ENCODE measurements around a stretch of chr22.

DNA sequence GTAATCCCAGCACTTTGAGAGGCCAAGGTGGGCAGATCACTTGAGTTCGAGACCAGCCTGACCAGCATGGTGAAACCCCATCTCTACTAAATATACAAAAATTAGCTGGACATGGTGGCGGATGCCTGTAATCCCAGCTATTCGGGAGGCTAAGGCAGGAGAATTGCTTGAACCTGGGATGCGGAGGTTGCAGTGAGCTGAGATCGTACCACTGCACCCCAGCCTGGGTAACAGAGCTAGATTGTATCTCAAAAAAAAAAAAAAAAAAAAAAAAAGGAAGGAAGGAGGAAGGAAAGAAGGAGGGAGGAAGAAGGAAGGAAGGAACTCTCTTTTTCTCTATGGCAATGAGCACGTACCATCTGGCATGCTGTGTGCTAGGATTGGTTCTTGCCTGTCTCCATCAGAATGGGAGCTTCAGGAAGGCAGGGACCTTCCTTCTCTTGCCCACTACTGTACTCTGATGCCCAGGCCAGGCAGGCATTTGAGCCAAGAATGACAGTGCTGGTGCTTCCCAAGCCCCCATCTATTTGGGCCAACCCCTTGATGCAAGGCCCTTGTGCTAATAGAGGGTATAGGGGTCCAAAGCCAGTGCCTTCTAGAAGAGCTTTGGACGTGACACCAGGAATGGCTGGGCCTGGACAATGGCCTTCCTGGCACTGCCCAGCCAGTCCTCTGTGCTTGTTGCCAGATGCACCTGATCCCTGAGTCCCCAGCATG is 10.7 kb upstream of the DGCR8 start:
- PRO-cap, result no peak

GRCh38 chr22:20089769-20090447 is 9.9 kb downstream of the DGCR8 start:
- PRO-cap, result no peak

- PRO-cap, result unidirectional peak, plus-strand start at chr22:20131252
Measured at GRCh38 chr22:20130817-20131423, 684 bp upstream of the ZDHHC8 start.

DNA sequence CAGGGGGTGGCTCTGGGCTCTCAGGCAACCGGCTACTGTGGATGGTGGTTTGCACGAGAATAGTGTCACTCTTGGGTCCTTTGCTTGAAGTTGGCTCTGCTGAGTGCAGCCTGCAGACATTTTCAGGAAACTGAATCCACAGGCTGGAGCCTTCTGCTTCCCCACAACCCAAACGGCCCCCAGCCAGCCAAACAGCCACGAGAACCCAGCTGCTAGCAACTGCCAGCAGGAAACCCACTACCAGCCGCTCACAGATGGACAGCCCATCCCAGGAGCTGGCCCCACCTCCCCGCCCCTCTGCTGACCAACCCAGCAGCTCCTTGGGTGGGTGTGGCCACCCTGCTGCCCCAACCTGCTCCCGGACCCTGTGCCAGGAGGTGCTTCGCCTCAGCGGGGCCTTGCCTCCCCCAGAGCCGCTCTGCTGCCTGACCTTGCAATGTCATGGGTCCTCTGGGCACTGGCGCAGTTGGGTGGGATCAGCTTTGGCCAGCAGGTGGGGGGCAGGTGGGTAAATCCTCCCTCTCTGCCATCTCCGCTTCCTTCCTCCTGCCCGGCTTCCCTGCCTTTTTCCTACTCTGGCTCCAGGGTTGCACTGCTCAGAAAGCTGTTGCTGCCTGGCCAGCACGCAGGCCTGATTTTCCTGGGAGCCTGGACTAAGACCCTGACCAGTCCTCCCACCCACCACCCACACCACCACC is 8.3 kb upstream of the CCDC188 start:
- PRO-cap, result no peak

DNA sequence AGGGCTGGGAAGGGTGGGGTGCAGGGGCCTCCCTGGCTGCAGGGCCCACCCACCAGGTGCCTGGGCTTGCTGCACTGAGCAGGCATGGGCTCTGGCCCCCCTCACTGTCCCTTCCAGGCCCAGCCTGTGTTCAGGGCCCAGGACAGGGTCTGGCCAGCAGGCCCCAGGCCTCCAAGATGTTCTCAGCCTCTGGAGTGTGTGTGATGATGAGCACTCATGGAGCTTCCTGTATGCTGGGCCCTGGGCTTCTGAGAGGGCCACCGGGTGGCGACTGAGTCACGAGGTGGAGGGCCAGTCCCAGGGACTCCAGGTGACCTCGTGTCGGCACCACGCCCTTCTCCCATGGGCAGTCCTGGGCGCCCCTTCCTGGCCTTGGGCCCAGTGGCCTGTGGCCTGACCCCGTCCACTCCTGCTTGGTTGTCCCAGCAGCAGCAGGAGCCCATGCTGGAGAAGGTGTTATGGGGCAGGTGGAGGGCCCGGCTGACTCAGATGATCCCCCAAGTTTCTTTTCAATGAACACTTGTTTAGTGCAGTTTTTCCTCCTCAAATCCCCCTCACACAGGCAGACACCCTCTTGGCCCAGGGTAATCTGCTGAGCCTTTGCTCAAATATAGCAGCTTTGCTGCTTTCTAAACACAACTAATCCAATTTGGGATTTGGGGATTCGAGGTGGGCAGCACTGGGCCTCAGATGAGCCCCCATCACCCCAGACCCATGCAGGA is 56.1 kb upstream of the CCDC188 start:
- PRO-cap, result unidirectional peak, minus-strand start at position 178 of the sequence; unidirectional peak, minus-strand start at position 250 of the sequence

DNA sequence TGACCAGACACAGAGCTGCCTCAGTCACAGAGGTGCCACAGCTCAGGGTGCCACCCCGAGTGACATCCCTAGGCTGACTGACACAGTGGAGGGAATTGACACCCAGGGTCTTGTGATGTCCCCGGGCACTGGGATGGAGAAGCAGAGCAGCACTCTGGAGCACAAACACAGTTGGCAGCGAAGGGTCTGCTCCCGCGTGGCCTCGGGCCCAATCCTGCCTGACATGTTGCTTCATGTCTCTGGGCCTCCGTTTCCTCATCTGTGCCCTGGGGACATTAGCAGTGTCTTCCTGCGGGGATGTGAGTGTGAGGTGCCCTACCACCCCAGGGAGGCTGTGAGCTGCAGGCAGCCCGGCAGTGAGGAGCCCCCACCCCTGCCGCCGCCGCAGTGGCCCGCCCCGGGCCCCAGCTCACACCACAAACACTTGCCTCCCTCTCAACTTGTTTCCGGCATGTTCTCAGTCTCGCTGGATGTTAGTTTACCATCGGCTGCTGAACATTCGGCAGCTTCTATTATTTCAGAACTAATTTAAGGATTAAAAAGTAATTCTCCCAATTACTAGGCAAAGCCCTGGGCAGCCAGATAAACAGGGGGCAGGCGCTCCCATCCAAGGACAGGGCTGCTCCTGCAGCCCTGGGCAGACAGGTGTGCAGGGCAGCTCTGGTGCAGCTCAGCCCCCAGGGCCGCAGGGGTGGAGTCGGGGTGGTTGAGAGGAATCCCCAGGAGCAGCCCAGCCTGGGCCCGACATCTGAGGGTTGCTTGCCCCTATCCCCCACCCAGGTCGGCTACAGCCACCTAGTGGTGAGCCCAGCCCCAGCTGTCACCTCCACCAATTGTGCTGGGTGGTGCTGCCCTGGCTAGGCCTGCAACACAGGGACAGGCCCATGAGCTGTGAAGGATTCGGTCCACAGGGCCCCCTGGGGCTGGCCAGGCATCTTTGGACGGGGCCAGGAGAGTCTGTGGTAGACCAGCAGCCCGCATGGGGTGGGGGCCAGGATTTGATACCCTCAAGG is 29.9 kb downstream of the RTN4R start:
- PRO-cap, result no peak

DNA sequence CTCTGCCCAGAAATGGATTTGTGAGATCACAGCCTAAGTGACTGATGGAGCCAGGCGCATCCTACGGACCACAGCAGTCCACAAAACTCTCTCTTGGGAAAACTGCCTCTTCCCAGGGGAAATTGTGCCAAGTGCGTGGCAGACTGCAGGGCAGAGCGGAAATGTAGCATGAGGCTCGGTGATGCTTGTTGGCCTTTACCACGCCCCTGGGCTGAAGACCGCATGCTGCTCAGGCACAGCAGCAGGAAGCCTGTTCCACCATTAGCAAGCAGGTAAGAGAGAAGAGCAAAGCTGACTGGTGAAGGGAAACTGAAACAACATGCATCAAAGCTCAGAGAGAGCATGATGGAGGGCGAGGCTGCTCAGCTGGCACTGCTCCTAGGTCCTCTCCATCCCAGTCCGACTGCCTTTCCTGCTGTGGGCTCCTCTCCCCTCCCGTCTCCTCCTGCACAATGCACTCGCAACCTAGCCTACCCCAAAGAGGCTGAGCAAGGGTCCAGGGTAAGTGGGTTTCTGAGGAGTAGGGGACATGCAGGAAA is 26.6 kb upstream of the SCARF2 start:
- PRO-cap, result no peak

GRCh38 chr22:20558142-20558739 is 50.8 kb downstream of the MED15 start:
- PRO-cap, result no peak

DNA sequence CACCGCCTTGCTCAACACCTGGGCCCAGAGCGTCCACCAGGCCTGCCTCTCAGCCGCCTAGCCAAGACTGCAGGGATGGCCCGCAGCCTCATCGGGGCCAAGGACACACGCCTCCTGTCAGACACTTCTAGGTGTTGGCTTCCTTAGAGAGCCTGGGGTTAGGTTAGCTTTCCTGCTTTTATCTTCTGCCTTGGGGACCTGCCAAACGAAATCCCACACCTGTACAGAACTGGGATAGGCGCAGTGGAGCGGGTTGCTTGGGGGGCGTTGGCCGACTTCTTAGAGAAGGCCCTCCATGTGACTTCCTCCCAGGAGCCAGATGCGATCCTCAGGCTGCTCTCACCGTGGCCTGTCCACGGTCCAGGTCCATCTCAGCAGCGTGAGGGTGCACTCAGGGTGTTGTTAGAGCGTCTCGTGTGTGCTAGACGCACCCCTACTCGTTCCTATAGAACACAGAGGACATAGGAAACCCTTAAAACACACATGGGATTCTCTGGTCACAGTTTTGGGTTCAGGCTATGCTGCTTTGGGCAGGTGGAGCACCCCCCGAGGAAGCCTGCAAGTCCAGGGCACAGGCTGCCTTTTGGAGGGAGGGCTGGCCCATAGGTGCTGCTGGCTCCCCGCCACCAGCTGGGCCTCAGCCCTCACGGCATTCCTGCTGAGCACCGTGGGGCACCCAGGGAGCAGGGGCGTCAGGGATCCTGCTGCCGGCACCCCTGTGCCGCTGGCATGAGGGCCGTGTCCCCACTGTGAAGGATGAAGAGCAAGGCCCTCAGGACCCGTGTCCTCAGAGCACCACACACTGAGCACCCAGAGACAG is 79.4 kb downstream of the MED15 start:
- PRO-cap, result no peak

DNA sequence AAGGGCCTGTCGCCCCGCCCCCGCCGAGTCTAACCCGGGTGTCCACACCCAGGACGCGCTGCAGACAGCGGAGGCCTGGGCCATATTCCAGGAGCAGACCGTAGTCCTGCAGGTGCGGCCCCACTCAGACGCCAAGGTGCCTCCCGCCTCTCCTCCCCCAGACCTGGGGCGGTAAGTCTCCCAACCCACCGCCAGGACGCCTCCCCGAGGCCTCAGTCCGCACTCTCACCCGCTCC is 70.4 kb upstream of the SERPIND1 start:
- PRO-cap, result no peak

DNA sequence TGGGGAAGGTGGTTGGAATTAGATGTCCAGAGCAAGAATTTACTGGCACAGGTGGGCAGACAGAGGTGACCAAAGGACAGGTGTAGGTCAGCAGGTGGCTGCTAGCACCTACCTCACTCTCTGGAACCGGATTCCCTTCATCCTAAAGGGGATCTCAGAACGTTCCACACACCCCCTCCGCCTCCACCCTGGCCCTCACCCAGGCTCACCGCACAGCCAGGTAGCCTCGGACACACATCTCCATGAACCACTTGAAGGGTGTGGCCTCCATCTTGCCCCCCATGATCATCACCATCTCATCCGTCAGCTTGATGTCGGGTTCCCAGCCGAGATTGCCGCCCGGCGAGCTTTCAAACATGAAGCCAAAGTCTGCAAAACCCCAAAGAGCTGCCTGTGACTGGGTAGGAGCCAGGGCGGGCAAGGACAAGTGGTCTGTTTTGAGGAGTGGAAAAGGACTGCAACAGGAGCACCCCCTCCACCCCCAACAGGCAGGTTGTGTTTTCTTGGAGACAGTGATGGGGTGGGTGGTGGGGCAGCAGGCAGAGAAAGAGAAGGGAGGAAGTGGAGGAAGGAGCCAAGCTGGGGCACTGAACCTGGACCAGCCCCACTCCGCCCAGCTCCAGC is 63.3 kb upstream of the SERPIND1 start:
- PRO-cap, result no peak

DNA sequence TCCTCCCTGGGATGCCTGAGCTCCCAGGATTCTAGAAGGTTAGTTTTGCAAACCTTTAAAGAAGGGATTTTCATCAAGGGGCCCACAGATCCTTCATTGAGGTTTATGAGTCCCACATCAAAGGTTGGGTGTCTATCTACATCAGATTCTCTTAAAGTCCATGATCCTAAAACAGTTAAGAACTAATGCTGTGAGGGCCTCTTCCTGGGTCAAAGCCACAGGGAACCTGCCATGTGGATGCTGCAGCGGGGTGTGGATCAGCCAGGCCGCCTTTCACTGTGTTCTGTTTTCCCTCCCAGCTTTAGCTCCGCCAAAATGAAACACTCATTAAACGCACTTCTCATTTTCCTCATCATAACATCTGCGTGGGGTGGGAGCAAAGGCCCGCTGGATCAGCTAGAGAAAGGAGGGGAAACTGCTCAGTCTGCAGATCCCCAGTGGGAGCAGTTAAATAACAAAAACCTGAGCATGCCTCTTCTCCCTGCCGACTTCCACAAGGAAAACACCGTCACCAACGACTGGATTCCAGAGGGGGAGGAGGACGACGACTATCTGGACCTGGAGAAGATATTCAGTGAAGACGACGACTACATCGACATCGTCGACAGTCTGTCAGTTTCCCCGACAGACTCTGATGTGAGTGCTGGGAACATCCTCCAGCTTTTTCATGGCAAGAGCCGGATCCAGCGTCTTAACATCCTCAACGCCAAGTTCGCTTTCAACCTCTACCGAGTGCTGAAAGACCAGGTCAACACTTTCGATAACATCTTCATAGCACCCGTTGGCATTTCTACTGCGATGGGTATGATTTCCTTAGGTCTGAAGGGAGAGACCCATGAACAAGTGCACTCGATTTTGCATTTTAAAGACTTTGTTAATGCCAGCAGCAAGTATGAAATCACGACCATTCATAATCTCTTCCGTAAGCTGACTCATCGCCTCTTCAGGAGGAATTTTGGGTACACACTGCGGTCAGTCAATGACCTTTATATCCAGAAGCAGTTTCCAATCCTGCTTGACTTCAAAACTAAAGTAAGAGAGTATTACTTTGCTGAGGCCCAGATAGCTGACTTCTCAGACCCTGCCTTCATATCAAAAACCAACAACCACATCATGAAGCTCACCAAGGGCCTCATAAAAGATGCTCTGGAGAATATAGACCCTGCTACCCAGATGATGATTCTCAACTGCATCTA is 5.5 kb downstream of the SERPIND1 start:
- PRO-cap, result no peak

- PRO-cap, result no peak
Measured at GRCh38 chr22:20869962-20870951, 11.4 kb downstream of the SNAP29 start.

GRCh38 chr22:21417013-21417294 is 217 bp upstream of the HIC2 start:
- PRO-cap, result no peak

- PRO-cap, result no peak
Measured at GRCh38 chr22:21587688-21588654, 20.5 kb downstream of the UBE2L3 start.

GRCh38 chr22:21697379-21698232 is 31.8 kb downstream of the PPIL2 start:
- PRO-cap, result no peak

DNA sequence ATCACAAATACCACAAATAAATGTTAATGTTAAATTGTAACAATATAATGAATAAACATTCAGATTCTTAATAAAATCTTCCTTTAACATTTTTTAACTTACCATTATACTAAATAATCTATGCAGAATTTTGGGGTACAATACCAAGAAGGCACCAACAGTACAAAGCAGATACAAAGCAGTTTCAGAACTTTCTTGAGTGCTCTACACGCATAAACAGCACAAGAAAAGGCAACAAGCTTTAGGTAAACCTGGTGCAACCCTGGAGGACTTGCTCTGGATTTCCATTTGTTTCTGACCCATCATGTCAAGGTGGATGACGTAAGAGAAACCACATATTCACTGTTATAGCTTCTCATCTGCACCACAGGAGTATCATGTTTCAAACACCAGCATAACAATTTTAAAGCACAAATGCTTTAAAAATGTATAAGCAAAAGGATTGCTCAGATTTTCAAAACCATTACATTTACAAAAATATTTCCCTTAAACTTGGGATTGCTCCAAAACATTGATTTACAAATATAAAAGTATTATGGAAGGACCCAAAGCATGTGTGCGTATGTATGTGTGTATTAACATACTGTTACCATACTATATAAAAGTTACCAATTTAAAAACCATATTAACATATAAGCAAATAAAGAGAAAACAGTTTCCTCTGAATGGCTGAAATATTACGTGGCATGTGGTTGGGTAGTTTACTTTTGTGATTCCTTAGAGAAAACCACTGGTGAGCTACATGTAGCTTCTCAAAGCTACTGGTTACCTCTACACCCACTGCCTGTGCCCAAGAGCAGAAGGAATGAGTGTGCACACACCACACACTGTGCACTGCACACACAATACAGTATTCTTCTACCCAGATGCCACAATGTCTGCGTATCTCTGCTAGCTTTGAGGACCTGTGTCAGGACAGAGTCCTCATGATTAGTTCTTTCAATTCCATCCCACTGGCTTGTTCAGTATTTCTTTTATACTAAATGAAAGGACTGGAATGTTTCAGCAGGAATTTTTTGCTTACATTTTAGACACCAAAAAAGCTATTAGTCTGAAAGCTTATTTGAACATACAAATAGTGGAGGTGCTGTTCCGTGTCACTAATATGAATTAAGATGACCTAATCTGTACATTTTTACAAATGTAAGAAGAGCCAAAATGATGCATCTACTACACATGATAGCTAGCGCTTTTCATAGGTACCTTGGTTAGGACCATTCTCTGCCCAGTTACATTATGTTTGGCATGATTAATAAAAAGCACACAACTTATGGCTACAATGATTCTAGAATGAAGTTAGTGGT is 25.4 kb upstream of the YPEL1 start:
- PRO-cap, result no peak

GRCh38 chr22:21765877-21766657 is 30.5 kb upstream of the YPEL1 start:
- PRO-cap, result no peak

- PRO-cap, result no peak
Measured at GRCh38 chr22:21937389-21937723, 15.3 kb downstream of the PPM1F start.

DNA sequence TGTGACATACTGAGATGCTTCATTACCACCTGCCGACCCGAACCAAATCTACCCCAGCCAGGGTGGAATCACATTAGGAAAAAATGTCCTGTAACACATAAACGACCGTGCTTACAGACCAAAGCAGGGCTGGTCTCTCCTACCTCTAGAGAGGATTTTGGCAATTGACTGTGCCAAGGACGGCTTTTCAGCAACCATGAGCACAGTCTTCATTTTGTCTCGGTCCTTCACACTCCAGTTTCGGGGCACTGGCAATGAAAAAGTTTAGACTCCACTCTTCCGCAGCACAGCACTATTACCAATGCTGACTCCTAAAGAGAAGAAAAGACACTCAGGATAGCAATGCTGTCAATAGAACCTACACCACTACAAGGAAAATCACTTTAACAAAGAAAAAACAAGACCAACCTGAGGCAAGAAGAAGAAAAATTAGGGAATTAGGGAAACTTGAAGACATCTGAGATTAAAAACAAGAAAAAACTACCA is 7.0 kb downstream of the TOP3B start:
- PRO-cap, result no peak